Prostate gland (tissue), 2 donors: ENCODE measurements around the gene CASP2.

DNA sequence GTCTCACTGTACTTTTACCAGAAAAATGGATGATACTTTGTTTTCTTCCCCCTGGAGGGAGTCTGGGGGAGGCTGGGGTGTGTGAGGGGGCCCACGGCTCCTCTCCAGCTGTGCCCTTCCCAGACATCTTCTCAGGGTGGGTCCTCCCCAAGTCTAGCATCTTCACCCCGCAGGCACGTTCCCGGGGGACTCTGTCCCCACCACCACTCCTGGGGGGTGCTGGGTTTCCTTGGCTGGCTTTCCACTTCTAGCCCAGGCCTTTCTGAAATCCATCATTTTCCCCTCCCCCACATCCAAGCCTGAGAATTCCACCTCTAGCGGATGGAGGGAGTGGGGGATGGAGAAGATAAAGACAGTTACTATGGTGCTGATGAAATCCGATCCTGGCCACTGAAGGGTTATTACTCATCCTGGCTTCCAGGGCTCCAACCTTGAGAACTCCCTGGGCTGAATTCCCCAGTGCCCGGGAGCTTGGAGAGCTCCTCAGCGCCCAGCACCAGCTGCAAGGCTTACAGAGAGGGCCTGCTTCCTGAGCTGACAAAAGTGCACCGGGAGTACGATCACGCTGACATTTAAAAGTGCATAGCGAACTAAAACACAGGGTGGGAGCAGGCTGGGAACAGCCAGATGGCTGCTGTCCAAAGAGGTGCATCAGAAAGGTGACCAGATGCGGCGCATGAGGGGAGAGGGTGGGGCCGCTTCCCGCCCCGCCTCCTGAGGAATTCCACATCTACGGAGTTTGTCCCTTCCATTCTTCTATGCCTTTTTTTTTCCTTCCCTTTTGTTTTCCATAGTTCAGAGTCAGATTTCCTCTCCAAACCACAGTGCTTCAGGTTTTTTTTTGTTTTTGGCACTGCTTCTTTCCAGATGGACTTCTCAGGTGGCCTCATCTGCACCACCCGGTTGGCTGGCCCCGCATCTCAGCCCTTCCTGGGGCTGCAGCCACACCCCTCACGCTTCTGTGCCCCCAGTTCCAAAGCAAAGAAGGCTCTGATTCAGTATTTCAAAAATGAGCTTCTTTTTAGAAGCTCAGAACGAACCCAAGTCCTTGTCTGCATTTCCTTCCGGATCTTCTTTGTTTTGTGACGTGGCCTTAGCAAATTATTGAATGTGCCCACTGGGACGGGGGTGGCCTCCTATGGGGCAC is 62.3 kb upstream of the MKRN1 start:
- PRO-cap: unidirectional peak, minus-strand start at position 547 of the sequence
- RAMPAGE, long total RNA, 2 experiments: no peak in any of the 2 experiments

DNA sequence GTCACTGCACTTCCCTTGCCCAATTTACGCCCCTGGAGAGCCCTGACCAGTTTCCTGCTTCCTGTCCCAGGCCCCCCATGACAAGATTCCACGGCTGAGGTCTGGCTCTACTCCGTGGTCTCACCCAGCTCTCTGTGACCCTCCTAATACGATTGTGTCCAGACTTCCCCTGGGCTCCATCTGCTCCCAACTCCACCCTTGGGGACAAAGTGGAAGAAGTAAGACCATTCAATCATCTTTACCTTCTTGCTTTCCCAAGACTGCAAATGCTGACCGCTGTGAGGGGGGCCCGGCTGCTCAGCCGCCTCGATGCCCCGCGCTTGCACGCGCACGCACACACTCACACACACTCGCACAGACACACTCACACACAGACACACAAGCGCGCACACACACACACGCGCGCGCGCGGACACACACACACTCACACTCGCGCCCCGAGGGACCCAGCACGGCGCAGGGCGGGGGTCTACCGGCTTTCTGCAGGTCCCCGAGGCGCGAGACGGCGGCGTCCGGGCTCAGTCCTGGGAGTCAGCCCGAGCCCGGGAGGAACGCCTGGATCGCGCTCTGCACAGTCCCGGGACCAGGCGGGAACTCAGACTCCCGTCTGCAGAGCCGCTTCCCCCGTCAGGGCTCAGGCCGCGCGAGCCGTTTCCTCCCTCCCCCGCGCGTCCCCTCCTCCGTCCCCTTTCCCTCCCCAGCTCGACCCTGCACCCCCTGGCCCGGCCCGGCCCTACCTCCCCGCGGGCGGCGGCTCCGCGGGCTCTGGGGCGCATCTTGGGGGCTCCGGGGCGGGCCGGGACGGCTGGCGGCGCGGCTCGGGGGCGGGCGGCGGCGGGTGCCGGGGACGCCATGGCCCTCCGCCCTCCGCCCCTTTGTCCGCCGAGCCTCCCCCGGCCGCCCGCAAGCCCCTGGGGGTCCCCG is 584 bp downstream of the DENND2A start:
- PRO-cap: no peak
- RAMPAGE, long total RNA, 2 experiments: no peak in any of the 2 experiments

GRCh38 chr7:140719783-140720223 is 23.3 kb downstream of the NDUFB2 start:
- PRO-cap: no peak
- RAMPAGE, long total RNA, 2 experiments: no peak in any of the 2 experiments

DNA sequence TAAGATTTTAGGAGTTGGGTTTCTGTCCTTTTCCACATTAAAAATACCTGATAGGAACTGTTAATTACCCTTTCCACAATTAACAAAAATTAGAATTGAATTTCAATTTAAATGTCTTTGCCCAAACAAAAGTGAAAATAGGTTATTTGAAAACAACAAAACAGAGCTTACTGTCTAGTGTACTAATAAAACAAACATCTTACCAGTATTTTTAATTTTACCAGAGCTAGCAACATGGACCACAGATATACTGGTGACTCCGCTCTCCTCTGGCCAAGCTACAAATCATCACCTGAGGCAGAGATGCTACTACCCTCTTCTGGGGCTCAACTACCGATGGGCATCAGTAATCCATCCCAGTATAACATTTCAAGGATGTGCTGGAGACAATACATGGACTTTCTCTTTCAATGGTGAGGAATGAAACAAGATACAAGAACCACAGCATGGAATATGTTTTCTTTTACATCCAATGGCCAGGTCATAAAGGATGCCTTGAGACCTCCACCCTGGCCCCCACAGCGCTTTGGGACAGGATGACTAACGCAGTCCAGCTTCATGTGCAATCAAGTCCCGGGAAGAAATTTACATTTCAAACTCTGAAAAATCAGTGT is 24.9 kb downstream of the NDUFB2 start:
- PRO-cap: no peak
- RAMPAGE, long total RNA, 2 experiments: no peak in any of the 2 experiments

GRCh38 chr7:140791758-140792673 is 95.5 kb downstream of the NDUFB2 start:
- PRO-cap: no peak
- RAMPAGE, long total RNA, 2 experiments: no peak in any of the 2 experiments

DNA sequence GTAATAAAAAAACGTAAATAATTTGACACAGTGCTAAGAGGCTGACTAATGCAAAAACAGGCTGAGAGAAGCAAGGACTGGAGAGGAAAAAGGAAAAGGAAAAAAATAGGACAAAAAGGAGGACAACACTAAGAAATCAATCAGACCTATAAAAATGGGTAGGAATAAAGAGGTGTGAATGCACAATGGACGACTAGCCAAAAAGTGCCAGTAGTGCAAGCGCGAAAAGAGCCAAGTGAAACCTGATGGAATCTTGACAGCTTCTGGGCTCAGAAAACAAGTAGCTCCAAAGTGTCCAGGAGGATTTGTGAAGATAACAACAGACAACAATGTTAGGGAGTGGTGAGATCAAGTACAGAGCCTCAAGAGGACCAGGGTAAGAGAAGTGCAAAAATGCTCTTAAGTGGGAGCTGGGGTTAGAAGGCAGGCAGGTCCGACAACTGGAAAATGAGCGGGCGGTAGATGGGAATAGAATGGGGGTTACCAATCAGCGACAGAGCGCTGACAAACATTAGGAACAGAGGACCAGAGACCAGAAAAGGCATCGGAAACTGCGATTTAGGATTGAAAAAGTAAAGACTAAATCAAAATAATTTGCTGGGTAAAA is 1.2 kb downstream of the BRAF start:
- PRO-cap: no peak
- RAMPAGE, long total RNA, 2 experiments: no peak in any of the 2 experiments

DNA sequence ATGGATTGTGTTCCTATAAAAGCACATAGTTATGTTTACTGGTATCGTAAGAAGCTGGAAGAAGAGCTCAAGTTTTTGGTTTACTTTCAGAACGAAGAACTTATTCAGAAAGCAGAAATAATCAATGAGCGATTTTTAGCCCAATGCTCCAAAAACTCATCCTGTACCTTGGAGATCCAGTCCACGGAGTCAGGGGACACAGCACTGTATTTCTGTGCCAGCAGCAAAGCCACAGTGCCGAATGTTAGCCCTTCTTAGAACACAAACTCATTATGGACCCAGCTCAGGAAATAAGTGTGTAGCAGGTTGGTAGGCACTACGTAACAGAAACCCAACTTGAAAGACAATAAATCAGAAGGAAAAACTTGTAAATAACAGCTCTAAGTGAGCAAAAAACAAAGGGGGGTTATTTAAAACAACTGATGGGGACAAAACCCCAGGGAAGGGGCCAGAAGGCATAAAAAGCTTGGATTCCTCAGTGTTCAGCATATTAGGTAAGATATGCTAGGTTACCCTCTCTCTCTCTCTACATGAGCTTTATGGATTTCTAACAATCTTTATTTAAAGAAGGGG is 112.0 kb upstream of the PRSS1 start:
- PRO-cap: no peak
- RAMPAGE, long total RNA, 2 experiments: no peak in any of the 2 experiments

GRCh38 chr7:142641407-142641978 is 107.8 kb upstream of the PRSS1 start:
- PRO-cap: no peak
- RAMPAGE, long total RNA, 2 experiments: no peak in any of the 2 experiments

DNA sequence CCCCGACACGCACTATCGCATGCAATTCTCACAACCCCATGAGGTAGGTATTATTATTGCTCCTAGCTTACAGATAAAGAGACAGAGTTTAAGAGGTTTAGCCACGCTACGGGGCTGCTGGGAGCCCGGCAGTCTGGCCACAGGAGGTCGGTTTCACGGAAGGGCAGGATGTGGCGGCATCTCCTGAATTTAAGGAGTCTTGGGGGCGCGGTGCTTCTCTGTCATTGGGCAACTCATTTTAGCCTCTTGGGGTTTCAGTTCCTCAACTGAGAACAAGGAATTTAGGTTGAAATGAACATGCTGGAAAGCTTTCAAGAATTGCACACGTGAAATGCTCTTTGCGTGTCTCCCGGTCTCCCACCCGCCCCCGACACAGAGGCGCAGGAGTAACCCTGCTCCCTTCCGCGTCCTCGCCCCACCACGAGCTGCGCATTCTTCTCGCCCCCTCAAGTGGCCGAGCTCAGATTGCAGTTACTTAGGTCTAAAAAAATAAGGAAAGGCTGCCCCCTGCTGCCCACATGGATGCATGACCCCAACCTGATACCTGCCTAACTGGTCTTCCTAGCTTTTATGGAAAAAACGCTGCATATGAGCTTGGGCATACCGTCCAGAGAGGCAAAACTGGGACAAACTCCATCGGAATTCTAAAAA is 12.4 kb downstream of the PRSS2 start:
- PRO-cap: no peak
- RAMPAGE, long total RNA, 2 experiments: no peak in any of the 2 experiments

DNA sequence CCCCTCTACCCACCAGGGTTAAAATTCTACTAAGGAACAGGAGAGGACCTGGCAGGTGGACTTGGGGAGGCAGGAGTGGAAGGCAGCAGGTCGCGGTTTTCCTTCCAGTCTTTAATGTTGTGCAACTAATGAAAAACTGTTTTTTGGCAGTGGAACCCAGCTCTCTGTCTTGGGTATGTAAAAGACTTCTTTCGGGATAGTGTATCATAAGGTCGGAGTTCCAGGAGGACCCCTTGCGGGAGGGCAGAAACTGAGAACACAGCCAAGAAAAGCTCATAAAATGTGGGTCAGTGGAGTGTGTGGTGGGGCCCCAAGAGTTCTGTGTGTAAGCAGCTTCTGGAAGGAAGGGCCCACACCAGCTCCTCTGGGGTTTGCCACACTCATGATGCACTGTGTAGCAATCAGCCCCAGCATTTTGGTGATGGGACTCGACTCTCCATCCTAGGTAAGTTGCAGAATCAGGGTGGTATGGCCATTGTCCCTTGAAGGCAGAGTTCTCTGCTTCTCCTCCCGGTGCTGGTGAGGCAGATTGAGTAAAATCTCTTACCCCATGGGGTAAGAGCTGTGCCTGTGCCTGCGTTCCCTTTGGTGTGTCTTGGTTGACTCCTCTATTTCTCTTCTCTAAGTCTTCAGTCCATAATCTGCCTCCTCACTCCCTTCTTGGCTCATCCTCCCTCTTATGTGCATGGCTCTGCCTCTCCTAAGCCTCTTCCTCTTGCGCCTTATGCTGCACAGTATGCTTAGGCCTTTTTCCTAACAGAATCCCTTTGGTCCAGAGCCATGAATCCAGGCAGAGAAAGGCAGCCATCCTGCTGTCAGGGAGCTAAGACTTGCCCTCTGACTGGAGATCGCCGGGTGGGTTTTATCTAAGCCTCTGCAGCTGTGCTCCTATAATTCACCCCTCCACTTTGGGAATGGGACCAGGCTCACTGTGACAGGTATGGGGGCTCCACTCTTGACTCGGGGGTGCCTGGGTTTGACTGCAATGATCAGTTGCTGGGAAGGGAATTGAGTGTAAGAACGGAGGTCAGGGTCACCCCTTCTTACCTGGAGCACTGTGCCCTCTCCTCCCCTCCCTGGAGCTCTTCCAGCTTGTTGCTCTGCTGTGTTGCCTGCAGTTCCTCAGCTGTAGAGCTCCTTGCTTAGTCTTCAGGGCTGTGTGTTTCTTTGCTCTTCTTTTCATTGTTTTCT is 17.7 kb downstream of the PRSS2 start:
- PRO-cap: no peak
- RAMPAGE, long total RNA, 2 experiments: no peak in any of the 2 experiments

DNA sequence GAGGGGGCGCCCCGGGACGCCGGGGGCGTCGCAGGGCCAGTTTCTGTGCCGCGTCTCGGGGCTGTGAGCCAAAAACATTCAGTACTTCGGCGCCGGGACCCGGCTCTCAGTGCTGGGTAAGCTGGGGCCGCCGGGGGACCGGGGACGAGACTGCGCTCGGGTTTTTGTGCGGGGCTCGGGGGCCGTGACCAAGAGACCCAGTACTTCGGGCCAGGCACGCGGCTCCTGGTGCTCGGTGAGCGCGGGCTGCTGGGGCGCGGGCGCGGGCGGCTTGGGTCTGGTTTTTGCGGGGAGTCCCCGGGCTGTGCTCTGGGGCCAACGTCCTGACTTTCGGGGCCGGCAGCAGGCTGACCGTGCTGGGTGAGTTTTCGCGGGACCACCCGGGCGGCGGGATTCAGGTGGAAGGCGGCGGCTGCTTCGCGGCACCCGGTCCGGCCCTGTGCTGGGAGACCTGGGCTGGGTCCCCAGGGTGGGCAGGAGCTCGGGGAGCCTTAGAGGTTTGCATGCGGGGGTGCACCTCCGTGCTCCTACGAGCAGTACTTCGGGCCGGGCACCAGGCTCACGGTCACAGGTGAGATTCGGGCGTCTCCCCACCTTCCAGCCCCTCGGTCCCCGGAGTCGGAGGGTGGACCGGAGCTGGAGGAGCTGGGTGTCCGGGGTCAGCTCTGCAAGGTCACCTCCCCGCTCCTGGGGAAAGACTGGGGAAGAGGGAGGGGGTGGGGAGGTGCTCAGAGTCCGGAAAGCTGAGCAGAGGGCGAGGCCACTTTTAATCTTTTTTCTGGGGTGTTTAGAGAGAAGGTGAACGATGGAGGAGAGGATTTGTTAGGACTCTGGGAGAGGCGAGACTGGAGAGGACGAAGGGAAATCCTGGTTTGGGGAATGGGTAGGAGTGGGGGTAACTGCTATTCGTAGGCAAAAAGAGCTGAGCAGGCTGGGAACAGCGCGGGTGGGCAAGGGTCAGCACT is 26.4 kb downstream of the PRSS2 start:
- PRO-cap: unidirectional peak, plus-strand start at position 109 of the sequence
- RAMPAGE, long total RNA, 2 experiments: no peak in any of the 2 experiments

DNA sequence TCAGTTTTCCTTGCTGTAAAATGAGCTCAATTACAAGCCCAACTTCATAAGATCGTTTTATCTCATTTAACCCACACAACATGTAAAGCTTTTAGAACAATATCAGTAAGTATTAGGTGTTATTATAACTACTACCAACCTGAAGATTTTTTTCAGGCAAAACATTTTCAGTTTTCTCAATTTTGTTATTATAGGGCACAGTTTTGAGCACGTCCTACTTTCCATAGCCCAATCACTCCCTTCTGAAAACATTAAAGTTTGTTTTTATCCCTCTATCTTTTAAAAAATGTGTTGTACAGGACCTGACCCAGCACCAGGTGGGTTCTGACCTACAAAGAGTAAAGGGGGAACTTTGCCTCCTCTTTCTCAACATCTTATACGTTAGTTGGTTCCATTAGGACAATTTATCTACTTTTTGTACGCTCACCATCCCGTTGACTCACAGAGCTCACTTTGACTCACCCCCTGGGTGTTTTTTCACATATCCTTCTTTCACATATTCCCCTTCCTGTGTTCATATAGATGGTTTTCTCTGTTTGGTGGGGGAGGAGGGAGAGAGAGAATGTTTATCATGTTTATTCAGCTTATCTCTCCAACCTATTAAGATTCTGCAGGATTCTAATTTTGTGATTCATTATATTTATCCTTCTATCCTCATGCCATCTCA is 36.9 kb downstream of the PRSS2 start:
- PRO-cap: unidirectional peak, minus-strand start at position 455 of the sequence
- RAMPAGE, long total RNA, 2 experiments: no peak in any of the 2 experiments

DNA sequence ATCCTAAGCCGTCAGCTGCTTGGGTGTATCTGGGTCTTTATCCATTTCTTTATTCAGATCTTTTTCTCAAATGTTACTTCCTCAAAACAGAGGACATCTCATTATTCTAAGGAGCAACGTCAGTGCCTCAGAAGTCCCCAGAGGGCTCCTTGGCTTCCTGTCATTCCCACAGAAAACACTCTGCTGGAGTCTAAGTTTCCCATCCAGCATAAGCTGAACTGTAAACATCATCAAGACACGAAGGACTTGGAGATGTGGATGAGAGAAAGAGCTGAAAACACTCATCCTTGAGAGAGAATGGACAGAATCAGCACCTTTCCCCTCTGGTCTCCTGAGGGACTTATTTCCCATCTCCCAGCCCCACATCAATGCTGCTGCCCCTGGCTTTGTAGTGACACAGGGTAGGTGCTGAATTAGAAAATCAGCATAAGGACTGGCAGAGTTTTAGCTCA is 2.6 kb upstream of the OR6V1 start:
- PRO-cap: no peak
- RAMPAGE, long total RNA, 2 experiments: no peak in any of the 2 experiments

GRCh38 chr7:143172397-143172797 is 10.8 kb upstream of the TAS2R39 start:
- PRO-cap: no peak
- RAMPAGE, long total RNA, 2 experiments: no peak in any of the 2 experiments

GRCh38 chr7:143264514-143264924 is 1.3 kb downstream of the GSTK1 start:
- PRO-cap: no peak
- RAMPAGE, long total RNA, 2 experiments: no peak in any of the 2 experiments

DNA sequence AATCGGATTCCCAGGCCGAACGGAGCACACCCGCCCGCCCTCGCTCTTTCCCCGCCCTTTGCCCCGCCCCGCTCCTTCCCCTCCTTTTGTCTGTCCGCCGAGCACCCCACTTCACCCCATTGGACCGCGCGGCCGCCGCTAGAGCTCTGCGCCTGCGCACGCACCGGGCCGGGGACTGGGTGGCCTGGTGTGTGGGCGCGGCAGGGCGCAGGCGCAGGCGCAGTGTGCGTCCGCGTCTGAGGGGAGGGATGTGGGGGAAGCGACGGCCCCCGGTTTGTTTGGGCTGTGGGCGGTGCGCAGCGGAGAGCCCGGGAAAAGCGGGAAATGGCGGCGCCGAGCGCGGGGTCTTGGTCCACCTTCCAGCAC is at the start of gene CASP2:
CASP2 (plus strand) TSS at position 220 of the 366 bp plus-strand sequence.
- PRO-cap: bidirectional peak, plus-strand start at position 314 of the sequence, minus-strand start at position 60 of the sequence
- RAMPAGE, long total RNA, 2 experiments: start-site peak on the plus strand in 1 of 2 experiments, centred at position 303 of the sequence, 23 reads per replicate

GRCh38 chr7:143294196-143294812 is 6.2 kb downstream of the CASP2 start:
- PRO-cap: no peak
- RAMPAGE, long total RNA, 2 experiments: no peak in any of the 2 experiments

GRCh38 chr7:143300728-143301803 is 12.9 kb downstream of the CASP2 start:
- PRO-cap: no peak
- RAMPAGE, long total RNA, 2 experiments: no peak in any of the 2 experiments

DNA sequence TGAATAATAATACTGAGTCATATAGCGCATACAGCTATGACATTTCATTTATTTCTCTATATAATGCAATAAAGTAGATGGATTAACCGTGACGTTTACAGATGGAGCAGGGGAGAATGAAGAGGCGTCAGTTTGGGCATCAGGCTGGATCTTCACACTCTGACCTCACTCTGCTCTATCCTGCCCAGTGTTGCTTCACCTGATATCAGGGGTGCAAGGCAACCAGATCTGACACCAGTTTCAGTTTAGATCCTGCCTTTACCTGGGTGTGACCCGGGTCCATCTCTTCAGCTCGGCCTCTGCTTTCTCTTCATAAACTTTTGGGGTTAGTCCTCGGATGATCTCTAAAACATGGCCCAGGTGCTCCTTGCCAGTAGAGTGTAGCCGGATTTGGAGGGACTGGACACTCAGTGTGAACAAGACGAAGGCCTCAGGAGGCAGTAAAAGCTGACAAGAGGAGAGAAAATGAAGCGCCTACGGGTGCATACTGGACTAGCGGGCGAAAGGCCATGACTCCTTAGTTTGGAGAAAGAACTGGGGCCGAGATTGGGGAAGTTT is 1.4 kb upstream of the ZYX start:
- PRO-cap: no peak
- RAMPAGE, long total RNA, 2 experiments: no peak in any of the 2 experiments

DNA sequence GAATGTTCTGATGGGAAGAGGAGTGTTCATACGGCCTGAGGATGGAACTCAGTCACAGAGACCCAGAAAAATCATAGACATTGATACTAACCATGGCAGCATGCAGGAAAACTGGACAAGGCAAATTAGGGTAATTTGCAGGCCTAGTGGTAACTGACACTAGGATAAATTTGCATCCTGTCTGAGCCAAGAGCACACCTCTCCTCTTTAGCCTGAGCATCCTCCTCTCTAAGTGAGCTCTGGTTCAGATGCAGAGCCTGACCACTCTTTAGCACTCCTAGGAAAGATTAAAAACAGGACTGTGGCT is 214 bp upstream of the TAS2R41 start:
- PRO-cap: no peak
- RAMPAGE, long total RNA, 2 experiments: no peak in any of the 2 experiments